Measurements from ENCODE around the genes TPI1 and LPCAT3.

GRCh38 chr12:6765373-6765981 lies 686 bp upstream of the PTMS start:
- PRO-cap, result no peak

DNA sequence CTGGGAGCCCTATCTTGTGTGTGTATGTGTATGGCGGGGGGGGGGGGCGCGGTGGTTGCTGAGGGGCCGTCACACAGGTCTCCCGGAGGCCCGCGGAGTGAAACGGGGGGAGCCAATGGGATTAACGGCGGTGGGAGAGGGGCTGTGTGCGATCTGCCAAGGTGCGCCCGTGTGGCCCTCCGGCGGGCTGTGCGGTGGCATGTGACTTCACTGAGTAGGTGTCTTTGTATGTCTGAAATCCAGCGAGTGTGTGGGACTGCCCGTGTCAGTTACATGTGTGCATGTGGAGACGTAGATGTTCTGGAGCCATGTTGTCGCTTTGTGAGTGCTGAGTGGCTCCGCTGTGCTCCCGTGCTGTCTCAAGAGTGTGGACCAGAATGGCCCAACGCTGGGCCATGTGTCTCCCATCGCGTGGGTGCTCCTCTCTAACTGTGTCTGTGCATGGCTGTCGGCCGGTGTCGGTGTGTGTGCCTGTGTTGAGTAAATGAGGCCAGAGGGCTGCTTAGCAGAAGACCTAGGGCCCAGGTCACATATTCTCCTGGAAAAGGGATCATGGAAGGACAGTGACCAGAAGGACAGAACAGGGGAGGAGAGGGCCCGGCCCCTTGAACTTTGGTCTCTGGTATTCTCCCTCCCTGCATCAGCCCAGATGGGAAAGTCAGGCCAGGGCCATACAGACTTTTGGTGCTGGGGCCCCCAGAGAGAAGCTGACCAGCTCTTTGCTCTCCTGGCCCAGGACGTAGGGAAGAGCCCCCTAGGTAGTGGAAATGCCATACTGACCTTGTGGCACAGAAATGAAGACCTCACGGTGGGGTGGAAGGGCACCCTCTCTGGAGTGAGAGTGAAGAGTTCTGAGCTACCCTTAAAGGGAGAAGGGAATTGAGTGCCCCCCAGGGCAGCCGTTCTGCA lies 1.7 kb downstream of the PTMS start:
- PRO-cap, result no peak

DNA sequence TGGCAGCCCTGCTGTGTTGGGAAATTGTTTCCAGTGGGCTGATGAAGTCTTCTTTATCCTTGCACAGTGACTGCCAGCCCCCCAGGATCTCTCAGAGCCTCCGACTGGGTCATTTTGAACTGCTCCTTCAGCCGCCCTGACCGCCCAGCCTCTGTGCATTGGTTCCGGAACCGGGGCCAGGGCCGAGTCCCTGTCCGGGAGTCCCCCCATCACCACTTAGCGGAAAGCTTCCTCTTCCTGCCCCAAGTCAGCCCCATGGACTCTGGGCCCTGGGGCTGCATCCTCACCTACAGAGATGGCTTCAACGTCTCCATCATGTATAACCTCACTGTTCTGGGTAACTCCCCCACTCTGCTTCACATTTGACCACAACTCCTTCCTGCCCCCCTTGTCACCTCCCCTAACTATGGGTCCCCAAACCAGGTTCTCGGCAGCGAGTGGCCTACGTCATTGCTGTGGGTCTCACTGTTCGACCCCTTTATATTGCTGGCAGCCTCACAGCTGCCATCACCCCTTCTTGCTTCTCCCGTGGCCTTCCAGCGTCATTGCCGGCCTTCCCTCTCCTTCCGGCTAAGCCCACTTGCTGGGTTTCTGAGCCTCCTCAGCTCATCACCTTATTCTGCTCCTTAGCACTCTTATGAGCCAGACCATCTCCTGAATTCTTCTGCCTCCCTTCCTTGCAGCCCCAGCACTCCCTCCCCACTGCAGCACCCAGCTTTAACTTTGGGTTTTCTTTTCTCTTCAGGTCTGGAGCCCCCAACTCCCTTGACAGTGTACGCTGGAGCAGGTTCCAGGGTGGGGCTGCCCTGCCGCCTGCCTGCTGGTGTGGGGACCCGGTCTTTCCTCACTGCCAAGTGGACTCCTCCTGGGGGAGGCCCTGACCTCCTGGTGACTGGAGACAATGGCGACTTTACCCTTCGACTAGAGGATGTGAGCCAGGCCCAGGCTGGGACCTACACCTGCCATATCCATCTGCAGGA lies 2.5 kb downstream of the LAG3 start:
- PRO-cap, result no peak

GRCh38 chr12:6778096-6778644 lies 5.8 kb downstream of the LAG3 start:
- PRO-cap, result no peak

GRCh38 chr12:6841100-6841716 lies 483 bp downstream of the GNB3 start:
- PRO-cap, result no peak

DNA sequence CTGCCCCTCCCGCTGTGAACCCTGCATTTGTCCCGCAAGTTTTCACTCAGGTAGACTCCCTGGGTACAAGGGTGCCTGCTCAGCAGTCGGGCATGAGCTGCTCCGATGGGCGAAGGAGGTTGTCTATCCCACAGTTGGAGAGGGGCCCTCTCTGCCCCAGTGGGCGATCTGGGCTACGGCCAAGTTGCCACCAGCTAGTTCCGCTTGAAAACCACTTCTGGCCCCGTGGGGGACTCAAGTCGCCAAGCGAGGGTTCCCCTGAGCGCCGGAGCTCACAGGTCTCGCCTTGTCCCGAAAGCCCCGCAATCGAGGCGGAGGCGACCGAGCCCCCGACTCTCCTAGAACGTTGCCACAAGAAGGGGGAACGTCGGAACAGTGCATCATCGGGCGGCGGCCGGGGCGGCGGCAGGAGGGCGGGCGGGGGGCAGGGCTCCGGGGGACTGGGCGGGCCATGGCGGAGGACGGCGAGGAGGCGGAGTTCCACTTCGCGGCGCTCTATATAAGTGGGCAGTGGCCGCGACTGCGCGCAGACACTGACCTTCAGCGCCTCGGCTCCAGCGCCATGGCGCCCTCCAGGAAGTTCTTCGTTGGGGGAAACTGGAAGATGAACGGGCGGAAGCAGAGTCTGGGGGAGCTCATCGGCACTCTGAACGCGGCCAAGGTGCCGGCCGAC lies at the start of gene TPI1:
TSS of gene TPI1 (plus strand) at position 527 of the 673 bp plus-strand sequence.
- PRO-cap, result bidirectional peak, plus-strand start at position 527 of the sequence, minus-strand start at position 348 of the sequence

DNA sequence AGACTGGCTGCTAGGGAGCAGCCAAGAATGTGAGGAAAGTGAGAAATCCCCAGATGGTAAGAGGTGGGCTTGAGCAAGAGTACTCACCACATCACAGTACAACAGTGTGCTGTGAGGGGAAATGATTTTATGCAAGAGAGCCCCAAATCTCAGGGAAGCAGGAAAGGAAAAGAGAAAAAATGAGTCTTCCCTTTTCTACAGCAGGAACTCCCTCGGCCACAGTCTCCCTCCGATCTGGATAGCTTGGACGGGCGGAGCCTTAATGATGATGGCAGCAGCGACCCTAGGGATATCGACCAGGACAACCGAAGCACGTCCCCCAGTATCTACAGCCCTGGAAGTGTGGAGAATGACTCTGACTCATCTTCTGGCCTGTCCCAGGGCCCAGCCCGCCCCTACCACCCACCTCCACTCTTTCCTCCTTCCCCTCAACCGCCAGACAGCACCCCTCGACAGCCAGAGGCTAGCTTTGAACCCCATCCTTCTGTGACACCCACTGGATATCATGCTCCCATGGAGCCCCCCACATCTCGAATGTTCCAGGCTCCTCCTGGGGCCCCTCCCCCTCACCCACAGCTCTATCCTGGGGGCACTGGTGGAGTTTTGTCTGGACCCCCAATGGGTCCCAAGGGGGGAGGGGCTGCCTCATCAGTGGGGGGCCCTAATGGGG lies 7.7 kb downstream of the ATN1 start:
- PRO-cap, result no peak

DNA sequence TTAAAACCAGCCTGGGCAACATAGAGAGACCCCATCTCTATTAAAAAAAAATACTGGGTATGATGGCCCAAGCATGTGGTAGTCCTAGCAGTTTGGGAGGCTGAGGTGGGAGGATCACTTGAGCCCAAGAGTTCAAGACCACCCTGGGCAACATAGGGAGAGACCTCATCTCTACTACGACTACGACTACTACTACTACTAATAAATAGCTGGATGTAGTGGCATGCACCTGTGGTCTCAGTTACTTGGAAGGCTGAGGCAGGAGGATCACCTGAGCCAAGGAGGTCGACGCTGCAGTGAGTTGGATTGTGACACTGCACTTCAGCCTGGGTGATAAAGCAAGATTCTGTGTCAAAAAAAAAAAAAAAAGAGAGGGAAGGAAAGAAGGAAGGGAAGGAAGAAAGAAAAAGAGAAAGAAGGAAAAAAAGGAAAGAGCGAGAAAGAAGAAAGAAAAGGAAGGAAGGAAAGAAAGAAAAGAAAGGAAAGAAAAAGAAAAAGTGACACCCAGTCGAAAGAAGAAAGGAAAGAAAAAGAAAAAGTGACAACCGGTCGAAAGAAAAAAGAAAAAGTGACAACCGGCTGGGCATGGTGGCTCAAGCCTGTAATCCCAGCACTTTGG lies 3.0 kb upstream of the PTPN6 start:
- PRO-cap, result no peak

DNA sequence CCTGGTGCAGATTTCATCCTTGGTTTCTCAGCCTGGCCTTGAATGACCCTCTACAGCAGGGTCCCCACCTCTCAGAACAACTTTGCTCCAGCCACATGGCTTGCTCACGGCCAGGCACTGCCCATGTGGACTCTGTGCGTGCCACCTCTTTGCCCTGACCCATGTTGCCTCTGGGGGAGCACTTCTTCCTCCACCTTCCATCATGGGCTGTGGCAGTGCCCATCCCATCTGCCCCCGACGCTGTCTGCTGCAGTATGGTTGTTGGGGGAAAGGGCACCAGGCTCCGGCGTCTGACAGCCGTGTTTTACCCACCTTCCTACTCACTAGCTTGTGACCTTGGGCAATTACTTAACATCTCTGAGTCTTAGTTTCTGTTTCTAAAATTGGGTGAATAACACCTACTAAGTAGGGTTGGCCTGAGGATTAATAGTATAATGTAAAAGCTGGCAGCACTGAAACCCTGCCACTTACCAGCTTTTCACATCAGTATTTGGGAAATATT lies 1.9 kb upstream of the PTPN6 start:
- PRO-cap, result no peak

- PRO-cap, result no peak
These were observed 889 bp downstream of the PTPN6 start for GRCh38 chr12:6951870-6952619.

- PRO-cap, result no peak
These were observed 3.9 kb downstream of the PTPN6 start for GRCh38 chr12:6954740-6955790.

- PRO-cap, result unidirectional peak, plus-strand start at chr12:7017948; bidirectional peak, plus-strand start at chr12:7018652, minus-strand start at chr12:7018474; bidirectional peak, plus-strand start at chr12:7019035, minus-strand start at chr12:7018798
These were observed at the start of gene LPCAT3 for GRCh38 chr12:7017753-7018897. Gene LPCAT3, minus strand, starts transcription at chr12:7018476.

- PRO-cap, result no peak
These were observed 4.2 kb downstream of the RBP5 start for GRCh38 chr12:7124272-7125008.

DNA sequence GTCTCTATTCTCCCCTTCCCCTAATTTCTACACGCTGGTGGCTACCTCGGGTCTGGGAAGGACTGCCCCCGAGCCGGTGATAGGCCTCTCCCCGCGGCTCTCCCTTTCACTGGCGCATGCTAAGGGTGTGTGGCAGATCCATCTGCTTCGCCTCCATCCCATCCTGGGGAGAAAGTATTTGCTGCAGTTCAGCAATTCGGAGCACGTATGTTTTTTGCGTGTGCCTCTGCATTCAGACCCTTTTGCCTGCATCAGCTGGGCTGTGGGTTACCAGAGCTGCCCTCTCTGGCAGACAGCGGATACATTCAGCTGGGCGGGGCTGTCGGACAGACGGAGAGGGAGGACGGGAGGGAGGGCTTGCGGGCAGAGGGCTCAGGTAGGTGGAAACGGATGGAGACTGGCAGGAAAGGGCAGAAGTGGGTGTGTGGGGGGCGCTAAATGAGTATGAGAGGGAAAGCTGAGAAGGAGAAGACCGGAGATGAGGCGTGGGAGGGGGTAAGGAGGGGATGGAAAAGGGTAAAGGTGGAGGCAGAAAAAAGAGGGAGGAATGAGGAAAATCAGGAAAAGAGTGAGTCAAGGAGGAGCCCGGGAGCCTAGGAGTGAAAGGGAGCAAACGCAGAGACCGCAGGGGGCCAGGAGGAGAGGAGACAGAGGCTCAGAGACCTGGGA lies 943 bp downstream of the CLSTN3 start:
- PRO-cap, result unidirectional peak, minus-strand start at position 244 of the sequence

DNA sequence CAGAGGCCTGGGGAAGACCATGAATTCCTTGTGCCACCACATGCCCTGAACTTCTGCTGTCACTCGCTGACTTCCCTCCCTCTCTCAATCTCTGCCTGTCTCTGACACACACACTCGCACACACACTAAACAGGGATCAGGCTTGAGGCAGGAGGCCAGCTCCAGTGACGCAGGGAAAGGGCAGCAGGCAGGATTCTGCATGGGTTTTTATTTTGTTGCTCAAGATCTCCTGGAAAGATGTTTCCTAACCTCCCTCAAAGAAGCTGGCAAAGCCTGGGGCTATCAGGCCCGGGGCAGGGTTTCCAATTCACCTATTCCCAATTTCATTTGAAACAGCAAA lies 27.7 kb upstream of the PEX5 start:
- PRO-cap, result no peak

DNA sequence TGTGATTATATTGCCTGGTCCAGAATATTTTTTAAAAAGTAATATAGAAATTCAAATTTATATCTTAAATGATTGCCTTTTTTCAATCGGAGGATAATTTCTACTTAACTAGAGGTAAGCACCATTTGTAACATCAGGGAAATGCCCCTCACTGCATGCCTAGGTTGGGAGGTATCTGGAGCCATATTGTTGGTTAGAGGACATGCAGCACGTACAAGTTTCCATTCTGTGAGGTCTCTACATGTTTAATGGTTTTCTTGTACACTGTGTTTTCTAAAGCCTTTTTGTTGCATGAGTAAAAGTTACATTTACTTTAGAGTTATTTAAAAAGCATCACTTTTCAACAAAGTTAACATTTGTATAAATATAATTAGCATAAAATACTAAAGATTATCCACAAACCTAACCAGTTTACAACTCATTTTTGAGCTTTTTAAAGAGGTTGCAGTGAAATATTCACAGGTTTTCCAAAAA lies 9.3 kb downstream of the CD163 start:
- PRO-cap, result no peak

DNA sequence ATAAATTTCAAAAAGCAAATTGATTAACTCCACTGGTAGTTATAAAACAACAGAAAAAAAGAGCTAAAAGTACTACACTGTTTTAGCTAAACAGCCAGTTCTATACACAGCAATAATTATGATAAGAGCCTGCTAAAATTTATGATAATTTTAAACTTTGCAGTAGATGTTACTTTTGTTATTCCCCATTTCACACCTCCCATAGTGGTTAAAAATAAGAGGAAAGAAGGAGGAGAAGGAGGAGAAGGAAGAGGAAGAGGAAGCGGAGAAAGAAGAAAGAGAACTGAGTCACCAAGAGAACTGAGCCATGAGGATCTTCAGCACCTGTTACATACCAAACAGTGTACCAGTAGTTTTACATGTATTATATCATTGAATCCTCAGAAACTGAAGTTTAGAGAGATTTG lies 4.0 kb downstream of the CD163 start:
- PRO-cap, result no peak

- PRO-cap, result no peak
These were observed 76.9 kb downstream of the APOBEC1 start for GRCh38 chr12:7588704-7589273.

DNA sequence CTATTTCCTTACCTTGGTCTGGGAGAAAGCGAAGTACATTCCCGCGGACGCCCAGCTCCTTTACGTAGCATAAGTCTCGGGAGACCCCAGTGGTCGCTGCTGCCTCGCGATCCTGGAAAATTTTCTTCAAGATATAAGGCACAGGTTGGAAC lies 250 bp downstream of the GDF3 start:
- PRO-cap, result no peak

DNA sequence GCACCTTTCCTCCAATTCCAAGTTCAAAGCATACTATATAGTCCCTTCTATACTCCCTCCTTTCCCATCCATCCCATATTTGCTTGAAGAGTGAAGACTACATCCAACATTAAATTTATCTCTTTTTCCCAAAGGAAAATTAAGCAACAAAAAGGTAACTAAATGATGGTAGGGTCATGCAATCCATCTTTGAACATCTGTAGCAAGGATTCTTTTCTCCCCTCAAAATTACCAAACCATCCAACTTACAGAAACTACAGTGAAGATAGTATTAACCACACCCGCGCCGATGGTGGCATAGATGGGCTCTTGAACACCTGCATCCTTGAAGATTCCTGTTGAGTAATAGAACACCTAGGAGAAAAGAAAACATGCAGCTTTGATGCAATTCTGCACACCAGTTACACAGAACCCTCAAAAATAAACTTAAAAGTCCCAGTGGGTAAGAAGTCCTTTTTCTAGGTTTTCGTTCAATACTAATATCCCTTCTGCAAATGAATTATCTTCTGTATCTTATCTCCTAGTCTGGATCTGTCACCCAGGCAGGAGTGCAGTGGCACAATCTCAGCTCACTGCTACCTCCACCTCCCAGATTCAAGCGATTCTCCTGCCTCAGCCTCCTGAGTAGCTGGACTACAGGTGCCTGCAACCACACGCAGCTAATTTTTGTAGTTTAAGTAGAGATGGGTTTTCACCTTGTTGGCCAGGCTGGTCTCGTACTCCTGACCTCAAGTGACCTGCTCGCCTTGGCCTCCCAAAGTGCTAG lies 10.2 kb downstream of the SLC2A3 start:
- PRO-cap, result no peak